Lower leg skin (tissue), 2 donors: ENCODE data around the genes SIM1 and PREP.

- PRO-cap, result no peak
- RAMPAGE, long total RNA, 2 experiments, result no peak in any of the 2 experiments
These were observed 1.3 kb upstream of the PNISR start for GRCh38 chr6:99426329-99426816.

DNA sequence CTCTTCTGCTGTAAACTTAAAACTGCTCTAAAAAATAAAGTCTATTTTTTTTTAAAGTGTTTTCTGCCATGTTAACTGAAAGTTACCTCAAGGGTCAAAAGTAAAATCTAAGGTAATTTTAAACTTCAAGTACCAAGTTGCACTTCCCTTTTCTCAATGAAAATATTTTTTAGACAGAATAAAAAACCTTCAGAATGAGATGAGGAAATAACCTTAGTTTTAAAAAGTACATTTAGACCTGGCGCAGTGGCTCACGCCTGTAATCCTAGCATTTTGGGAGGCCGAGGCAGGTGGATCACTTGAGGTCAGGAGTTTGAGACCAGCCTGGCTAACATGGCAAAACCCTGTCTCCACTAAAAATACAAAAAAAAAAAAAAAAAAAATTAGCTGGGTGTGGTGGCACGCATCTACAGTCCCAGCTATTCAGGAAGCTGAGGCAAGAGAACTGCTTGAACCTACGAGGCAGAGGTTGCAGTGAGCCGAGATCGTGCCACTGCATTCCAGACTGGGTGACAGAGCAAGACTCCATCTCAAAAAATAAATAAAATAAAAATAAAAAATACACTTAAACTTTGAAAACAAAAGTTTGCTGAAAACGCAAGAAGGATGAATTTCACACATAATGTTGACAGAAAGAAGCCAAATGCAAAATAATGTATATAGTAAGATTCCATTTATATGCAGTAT lies 30.3 kb downstream of the USP45 start:
- PRO-cap, result no peak
- RAMPAGE, long total RNA, 2 experiments, result no peak in any of the 2 experiments

DNA sequence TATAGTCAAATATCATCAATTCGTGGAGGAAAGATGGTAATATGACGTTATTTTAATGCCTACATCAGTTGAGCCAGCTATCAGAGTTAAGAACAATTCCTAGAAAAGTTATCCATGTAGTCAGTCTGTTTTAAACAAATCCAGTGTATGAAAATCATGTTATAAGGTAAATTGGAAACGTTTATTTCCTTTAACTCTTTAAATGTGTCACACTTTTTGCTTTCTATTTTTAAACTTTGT lies 323 bp upstream of the TSTD3 start:
- PRO-cap, result no peak
- RAMPAGE, long total RNA, 2 experiments, result no peak in any of the 2 experiments

DNA sequence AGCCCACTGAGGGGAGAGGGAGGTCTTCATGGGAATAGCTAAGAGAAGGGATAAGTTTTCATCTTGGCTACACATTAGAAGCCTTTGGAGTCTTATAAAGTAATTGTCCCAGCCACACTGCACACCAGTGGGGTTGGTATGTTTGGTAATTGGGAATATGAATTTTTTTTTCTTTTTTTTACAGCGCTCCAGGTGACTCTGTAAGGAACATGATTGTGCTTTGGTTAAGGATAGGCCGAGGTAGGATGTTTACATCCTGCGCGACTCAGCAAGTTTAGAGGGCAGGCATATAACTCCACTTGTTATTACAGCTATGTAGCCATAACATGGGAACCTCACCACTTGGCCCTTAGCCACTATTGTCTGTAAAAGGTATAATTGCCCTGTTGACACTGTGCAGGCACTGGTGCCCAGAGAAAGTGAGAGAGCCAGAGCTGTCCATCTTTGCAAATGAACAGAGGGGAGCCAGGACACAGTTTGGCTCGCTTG lies 172.9 kb downstream of the MCHR2 start:
- PRO-cap, result no peak
- RAMPAGE, long total RNA, 2 experiments, result no peak in any of the 2 experiments

- PRO-cap, result no peak
- RAMPAGE, long total RNA, 2 experiments, result no peak in any of the 2 experiments
These were observed 11.1 kb downstream of the MCHR2 start for GRCh38 chr6:99983034-99983235.

GRCh38 chr6:100354741-100355383 lies 109.9 kb downstream of the SIM1 start:
- PRO-cap, result no peak
- RAMPAGE, long total RNA, 2 experiments, result no peak in any of the 2 experiments

GRCh38 chr6:100464646-100465549 lies at the start of gene SIM1:
Gene SIM1 (minus strand): TSS chr6:100464921.
- PRO-cap, result bidirectional peak, plus-strand start at chr6:100465141, minus-strand start at chr6:100464976; unidirectional peak, minus-strand start at chr6:100465329
- RAMPAGE, long total RNA, 2 experiments, result no peak in any of the 2 experiments

- PRO-cap, result no peak
- RAMPAGE, long total RNA, 2 experiments, result no peak in any of the 2 experiments
These were observed 370.4 kb downstream of the HACE1 start for GRCh38 chr6:104489317-104489650.

- PRO-cap, result no peak
- RAMPAGE, long total RNA, 2 experiments, result no peak in any of the 2 experiments
These were observed 369.9 kb downstream of the HACE1 start for GRCh38 chr6:104489719-104490304.

- PRO-cap, result no peak
- RAMPAGE, long total RNA, 2 experiments, result no peak in any of the 2 experiments
These were observed 20.0 kb upstream of the POPDC3 start for GRCh38 chr6:105199749-105200182.

- PRO-cap, result no peak
- RAMPAGE, long total RNA, 2 experiments, result no peak in any of the 2 experiments
These were observed 30.1 kb downstream of the PREP start for GRCh38 chr6:105372732-105373229.

DNA sequence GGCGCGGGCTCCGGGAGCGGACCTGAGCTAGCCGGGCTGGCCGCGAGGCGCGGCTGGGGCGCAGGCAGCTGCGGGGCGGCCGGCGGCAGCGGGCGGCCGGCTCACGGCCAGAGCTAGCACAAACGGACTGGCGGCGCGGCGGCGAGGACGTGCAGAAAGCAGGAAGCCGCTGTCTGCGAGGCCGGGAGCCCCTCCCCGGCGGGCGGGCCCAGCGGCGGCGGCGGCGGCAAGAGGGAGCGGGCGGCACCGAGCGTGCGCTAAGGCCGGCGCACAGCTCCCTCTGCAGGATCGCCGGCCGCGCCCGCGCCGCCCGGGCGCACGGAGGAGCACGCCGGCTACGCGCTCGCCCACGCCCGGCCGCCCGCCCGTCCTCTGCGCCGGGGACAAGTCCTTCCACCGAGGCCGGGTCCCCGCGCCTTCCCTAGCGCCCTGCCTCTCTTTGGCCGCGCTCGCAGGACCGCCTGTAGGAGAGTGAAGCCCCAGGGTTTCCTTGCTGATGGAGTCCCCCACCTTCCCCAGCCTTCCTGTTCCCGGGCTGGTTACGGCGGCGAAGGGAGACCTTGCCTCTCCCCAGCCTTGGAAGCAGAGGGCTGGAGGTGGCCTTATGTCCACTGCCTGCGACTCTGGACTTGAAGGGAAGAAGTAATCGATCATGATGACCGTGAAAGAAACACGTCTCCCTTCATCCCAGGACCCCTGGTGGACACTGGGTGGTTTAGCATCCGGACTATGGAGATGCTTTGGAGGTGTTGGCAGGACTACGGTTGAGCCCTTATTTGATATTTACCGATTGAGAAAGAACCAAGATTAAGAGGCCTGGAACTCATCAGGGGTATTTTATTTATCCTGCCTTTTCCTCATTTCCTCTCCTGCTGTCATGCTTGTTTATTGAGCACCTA lies at the start of gene PREP:
PREP (minus strand) TSS at position 160 of the 899 bp plus-strand sequence.
- PRO-cap, result bidirectional peak, plus-strand start at position 285 of the sequence, minus-strand start at position 129 of the sequence
- RAMPAGE, long total RNA, 2 experiments, result no peak in any of the 2 experiments

DNA sequence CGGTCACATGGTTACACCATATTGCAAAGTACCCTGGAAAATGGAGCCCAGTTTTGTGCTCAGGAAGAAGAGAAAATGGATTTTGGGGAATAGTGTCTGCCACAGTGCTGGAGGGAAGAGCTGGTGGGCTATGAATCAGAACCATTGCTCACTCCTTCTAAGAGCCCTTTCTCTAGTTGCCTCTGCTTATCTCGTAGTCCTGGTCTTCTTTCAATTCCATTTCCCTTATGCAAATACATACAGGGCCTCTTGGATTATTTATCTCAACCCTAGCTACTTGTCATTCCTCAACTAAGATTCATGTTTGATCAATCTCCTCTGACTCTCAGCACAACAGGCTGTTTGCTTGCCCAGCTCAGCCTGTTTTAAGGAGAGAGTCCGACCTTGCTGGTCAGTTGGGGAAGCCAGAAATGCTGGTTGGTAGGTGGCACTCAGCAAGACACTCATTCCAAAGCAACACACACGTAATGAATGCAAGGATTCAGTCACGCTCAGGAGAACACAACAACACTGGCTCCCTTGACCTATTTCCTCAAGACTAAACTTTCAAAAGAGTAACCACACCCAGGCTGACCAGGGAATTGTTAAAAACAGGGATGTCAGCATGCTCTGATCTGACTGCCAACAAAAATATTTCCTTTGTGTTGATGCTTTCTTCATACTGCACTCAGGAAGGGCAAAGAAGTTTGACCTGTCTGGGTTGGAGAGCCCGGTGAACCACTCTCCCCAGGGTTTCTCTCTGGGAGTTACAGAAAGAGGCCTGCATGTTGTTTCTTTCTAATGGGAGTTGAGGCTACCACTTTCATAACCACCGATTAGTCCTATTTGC lies 25.4 kb upstream of the PREP start:
- PRO-cap, result no peak
- RAMPAGE, long total RNA, 2 experiments, result no peak in any of the 2 experiments

GRCh38 chr6:105453398-105453737 lies 50.5 kb upstream of the PREP start:
- PRO-cap, result bidirectional peak, plus-strand start at chr6:105453631, minus-strand start at chr6:105453517
- RAMPAGE, long total RNA, 2 experiments, result no peak in any of the 2 experiments

DNA sequence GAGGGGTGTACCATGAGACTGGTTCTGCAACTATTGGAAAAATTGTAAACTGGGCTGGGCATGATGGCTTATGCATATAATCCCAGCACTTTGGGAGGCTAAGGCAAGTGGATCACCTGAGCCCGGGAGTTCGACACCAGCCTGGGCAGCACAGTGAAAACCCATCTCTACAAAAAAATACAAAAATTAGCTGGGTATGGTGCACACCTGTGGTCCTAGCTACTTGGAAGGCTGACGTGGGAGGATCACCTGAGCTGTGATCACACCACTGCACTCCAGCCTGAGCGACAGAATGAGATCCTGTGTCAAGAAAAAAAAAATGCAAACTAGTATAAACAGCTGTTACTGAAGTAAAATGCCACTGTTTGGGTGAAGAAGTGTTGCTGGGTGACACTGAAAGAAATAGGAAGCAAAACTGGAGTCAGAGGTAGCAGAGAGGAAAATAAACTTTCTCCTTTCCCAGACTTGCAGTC lies 241.1 kb upstream of the PREP start:
- PRO-cap, result no peak
- RAMPAGE, long total RNA, 2 experiments, result no peak in any of the 2 experiments

DNA sequence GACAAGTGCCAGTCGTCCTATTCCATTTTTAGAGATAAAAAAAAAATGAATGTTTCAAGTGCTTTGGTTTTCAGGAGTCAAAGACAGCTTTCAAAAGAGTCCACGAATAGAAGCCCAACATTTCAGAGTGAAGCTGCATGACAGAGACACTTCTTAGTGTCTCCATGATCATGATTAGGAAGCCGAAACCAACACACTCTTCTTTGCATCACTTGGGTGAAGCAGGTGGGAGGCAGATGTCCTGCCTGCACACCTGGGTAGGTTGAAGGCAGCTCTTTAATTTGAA lies 328.4 kb upstream of the PRDM1 start:
- PRO-cap, result no peak
- RAMPAGE, long total RNA, 2 experiments, result no peak in any of the 2 experiments

DNA sequence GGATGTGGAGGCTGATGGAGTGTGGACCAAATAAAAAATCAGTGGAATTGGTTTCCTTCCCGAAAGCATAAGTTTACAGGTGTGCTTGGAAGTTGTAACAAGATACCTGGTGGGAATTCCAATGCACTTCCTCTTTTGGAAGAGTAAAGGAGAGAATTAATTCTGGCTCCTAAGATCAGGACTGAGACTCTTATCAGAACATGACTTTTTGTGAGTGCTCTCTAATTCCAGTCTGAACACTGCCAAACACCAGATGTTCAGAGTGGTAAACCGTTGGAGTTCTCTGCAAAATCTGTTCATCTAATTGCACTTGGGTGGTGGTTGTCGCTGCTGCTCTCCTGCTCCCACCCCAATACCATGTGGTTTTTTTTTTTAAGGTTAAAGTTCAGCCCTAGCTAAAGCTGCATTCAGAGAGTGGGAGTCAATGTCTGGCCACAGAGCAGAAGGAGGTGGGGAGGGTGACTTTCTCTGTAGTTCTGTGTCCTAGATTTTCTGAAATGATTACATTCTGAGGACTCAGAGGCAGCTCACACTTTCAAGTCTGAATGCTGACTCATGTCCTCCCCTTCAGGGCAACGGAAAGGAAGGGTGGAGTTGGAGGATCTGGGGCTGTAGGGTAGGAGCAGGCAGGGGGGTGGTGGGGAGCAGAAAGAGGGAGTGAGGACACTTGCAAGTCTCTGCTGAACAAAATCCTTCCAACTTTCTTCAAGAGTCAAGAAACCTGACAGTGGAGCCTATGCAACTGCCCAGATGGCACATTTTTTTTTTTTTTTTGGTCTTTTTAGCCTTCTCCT lies 275.8 kb upstream of the PRDM1 start:
- PRO-cap, result no peak
- RAMPAGE, long total RNA, 2 experiments, result no peak in any of the 2 experiments

DNA sequence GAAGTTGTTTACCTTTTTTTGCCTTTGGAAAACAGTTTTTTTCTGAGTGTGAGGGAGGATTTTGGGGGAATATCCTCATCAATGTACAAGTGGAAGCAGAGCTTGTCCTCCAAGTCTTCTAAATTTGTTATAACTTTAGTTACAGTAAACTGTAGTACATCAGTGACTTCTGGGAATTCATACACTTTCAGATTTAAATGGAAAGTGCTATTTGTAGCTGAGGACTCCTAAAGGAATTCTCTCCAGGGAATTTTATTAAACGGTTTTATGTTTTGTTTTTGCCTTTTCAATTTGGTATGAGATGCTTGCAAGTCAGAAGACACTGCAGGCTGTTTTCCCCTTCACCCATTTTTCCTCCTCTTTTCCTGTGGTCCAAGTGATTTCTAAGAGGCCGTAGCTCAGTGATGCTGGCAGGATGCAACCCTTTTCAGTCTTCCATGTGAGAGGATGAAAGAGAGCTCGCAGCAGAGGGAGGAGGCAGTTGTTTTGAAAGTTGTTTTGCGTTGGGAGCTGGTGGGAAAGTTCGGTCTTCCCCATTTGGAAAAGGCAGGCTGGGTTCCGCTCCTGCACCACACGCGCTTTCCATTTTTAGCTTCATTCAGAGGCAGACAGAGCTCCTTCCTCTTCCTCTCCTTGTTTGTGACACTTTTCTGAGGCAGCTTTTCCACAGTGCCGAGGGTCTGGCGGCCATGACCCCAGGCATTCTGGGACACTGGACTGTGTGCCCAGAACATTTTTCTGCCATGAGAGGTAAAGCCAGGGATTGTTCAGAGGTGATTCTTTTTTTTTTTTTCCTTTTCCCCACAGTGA lies 1.2 kb downstream of the PRDM1 start:
- PRO-cap, result bidirectional peak, plus-strand start at position 597 of the sequence, minus-strand start at position 353 of the sequence
- RAMPAGE, long total RNA, 2 experiments, result no peak in any of the 2 experiments

DNA sequence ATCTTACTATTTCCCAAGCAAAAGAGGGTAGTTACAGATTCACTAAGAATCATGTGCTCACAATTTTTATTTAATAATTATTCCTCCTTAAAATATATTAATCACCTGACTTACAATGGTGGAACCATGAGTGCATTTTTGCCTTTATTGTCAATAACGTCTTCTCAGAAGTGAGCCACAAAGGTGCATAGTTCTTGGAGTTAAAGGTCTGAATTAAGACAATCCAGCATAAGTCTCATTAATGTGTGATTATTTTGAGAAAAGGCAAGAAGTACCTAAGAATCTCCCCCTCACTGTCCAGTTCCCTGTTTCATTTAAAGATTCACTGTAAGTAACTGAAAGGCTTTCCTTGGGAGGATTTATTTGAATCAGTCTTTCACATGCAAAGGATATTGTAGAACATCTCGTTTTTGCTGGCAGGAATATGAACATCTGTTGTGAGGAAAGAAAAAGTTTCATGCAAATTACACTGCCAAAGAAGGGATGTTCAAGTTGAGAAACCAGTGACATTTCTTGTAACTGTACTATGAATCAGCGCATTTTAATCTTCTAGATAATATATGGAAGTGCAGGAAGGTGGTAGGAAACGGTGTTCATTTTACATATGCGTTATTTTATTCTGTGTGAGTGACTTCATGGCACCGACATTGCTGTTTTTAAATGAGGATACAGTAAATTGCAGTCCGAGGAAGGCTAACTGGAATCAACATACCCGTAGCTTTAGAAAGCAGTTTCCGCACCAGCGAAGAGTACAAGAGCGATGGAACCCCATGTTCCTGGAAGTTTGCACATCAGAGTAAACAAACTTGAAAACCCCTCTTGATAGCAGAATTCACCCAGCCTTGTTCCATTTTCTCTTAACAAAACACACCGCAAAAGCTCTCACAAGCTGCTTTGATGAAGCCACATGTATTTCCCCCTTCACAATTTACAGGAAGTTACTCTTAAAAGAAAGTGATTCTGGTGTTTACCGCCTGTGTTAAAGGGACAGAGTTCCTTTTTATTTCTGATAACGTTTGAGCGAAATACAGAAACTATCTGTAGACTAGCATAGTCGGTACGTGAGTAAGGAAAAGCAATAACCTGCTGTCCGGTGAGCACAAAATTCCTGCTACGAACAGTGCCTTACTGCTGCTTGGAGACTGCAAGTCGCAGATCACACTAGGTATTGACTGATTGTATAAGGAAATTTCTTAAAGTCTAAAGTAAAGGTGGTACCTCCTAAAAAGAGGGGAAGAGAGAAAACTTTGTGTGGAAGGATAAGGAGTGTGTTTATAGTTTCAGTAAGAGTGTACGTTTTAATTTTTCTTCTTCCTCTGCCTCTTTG lies 11.4 kb downstream of the PRDM1 start:
- PRO-cap, result no peak
- RAMPAGE, long total RNA, 2 experiments, result no peak in any of the 2 experiments

- PRO-cap, result bidirectional peak, plus-strand start at chr6:106098873, minus-strand start at chr6:106098546; bidirectional peak, plus-strand start at chr6:106098923, minus-strand start at chr6:106098890
- RAMPAGE, long total RNA, 2 experiments, result no peak in any of the 2 experiments
These were observed 12.4 kb downstream of the PRDM1 start for GRCh38 chr6:106098376-106099101.